Iris pigment epithelial cell (primary cell): ENCODE measurements around a stretch of chr11.

- RRBS, result no CpG with 5 or more reads among the region's 6 CpGs
Observed at GRCh38 chr11:121904033-121904599, 211.9 kb downstream of the BLID start.

- RRBS, result no CpG with 5 or more reads among the region's 4 CpGs
Observed at GRCh38 chr11:122069967-122070302, 46.1 kb downstream of the BLID start.

- RRBS, result no CpG with 5 or more reads among the region's 12 CpGs
Observed at GRCh38 chr11:122097343-122098219, 18.4 kb downstream of the BLID start.

- RRBS, result no CpG with 5 or more reads among the region's 17 CpGs
Observed at GRCh38 chr11:122101419-122102322, 14.3 kb downstream of the BLID start.

DNA sequence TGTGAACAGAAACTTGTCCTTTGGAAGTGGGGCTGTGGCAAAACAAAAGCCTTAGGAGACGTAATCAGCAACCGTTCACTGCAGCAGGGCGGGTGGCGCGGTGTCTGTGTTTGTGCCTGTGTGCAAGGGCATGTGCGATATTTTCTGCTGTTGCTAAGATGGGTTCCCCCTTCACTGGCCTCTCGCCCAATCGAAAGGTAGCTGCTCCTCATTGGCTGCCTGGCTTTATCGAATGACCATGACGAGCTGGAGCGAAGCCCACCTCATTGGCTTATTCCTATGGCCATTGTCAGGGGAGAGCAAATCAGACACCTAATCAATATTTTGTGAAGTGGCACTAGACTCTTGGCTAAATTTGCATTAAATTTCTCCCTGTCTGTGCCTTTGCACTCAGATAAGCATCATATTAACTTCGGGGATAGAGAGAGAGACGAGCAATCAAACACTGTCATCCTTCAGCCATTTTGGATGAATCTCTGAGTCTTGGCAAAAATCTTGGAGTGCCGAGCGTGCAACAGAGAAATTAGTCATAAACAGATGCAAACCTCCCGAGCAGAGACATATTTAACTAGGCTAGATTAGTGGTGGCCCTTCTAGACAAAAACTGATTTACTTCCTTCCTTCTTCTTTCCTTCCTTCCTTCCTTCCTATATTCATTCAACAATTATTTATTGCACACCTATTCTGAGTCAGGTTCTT is 114.2 kb upstream of the BLID start:
- RRBS, result no CpG with 5 or more reads among the region's 16 CpGs

DNA sequence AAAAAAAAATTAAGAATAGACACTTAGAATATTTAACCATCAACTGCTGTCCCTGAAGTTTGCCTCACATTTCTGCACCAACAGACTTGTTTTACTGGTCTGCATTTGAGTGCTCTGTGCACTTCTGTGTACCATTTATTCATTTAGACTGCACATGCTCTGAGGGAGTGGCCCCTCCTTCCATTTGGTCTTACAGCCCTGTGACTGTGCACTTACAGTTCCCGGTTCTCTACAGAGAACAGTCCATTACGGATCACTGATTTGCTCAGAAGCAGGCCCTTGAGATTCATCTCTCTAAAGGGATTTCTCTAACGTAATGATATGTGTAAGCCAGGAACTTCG is 247.2 kb upstream of the BLID start:
- RRBS, result no CpG with 5 or more reads among the region's 4 CpGs

GRCh38 chr11:122580531-122580851 is 75.0 kb upstream of the UBASH3B start:
- RRBS, result no CpG with 5 or more reads among the region's 7 CpGs

GRCh38 chr11:122685941-122686515 is 30.5 kb downstream of the UBASH3B start:
- RRBS, result no CpG with 5 or more reads among the region's 10 CpGs

DNA sequence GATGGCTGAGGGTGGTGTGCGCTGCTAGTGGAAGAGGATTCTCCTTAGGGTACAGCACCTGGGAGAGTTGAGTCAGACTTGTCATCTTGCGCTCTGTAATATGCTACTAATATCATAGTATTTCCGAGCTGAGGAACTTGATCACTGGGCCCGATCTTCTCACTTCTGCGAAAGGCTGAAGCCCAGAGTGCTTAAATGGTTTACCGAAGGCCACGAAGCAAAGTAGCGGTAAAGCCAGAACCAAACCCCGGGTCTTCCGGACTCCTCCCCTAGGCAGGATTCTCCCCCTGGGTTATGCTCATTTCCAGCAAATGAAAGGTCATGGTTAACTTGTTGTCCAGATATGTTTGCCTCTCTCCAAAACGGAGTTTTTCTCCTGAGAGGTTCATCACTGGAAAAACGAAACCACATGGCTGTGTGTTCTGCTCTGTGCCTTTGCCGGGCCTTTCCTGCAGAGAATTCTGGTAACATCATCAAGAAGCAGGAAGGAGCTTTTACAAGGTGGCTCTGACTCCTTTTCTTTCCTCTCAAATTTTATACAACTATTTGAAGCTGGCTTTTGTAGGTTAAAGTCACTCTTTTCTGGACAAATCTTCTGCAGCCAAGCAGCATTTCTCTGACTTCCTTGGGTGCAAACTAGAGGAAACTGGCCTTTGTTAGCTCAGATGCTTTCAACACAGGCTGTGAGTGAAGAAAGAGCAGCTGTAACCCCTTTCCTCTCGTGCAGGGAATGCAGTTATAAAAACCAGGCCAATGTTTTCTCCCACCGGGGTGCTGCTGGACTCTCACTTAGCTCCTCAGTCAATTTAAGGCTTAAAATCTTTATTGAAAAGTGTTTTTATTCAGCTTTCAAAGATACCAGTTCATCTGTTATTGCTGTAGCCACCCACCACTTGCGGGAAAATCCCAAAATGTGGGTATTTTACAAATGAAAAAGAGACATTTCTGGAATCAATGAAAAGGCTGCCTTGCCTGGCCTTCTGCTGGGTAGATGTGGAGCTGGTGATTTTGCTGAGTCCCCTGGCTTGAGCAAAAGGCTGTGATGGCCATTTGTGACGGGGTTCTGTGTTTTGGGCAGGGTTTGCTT is 35.6 kb downstream of the UBASH3B start:
- RRBS, result no CpG with 5 or more reads among the region's 17 CpGs

- RRBS, result no CpG with 5 or more reads among the region's 12 CpGs
Observed at GRCh38 chr11:122717633-122718174, 62.2 kb downstream of the UBASH3B start.

- RRBS, result no CpG with 5 or more reads among the region's 6 CpGs
Observed at GRCh38 chr11:122852089-122852463, 13.8 kb downstream of the CRTAM start.

- RRBS, result 3% methylated on average over 23 of the region's 84 CpGs
Observed at GRCh38 chr11:123062258-123063312, 649 bp upstream of the HSPA8 start.

DNA sequence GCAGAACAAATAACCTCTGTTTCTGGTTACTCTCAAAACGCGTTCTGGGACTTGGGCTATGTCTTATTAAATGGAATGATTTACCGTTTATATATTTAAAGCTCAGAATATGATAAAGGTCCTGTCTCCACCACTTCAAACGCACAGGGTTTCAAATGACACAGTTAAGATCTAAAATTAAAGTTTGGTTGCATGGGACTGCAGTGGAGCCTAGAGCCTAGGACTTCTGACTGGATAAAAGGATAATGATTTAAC is 2.4 kb upstream of the HSPA8 start:
- RRBS, result no CpG with 5 or more reads among the region's 4 CpGs

GRCh38 chr11:123122059-123123017 is 60.4 kb upstream of the HSPA8 start:
- RRBS, result no CpG with 5 or more reads among the region's 15 CpGs

DNA sequence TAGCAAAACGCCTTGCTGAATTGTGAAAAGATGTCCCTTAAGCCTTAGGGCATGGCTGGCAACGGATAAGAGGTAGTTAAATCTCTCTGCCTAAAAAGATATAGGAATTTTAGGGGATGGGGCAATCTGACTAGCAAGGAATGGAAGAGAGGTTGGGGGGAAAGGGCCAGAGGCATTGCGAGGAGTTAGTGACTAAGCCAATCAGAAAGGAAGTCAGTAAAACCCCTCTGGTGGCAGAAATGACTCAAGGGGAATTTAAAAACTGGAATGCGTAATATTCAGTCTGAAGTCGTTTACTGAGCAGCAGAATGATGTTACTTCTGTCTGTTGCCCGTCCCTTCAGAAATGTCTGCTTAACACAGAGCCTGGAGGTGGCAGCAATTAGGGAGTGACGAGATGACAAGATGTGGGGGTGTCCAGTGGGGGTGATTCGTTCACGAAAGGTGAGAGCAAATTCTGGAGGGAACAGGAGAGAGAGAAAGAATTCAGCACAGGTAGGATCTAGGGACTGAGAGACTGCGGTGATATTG is 107.7 kb upstream of the CLMP start:
- RRBS, result no CpG with 5 or more reads among the region's 10 CpGs

- RRBS, result no CpG with 5 or more reads among the region's 8 CpGs
Observed at GRCh38 chr11:123472271-123473004, 42.4 kb downstream of the GRAMD1B start.

- RRBS, result no CpG with 5 or more reads among the region's 26 CpGs
Observed at GRCh38 chr11:123510506-123511599, 80.8 kb downstream of the GRAMD1B start.

- RRBS, result no CpG with 5 or more reads among the region's 19 CpGs
Observed at GRCh38 chr11:123518543-123519803, 88.9 kb downstream of the GRAMD1B start.

GRCh38 chr11:123544456-123545190 is 109.8 kb downstream of the SCN3B start:
- RRBS, result no CpG with 5 or more reads among the region's 13 CpGs

GRCh38 chr11:123559136-123559793 is 95.2 kb downstream of the SCN3B start:
- RRBS, result no CpG with 5 or more reads among the region's 9 CpGs